Osteocyte (in vitro differentiated cells): ENCODE results near the gene CES5A.

- PRO-cap: no peak
Observed at GRCh38 chr16:53997465-53997784, 289.2 kb downstream of the IRX3 start.

DNA sequence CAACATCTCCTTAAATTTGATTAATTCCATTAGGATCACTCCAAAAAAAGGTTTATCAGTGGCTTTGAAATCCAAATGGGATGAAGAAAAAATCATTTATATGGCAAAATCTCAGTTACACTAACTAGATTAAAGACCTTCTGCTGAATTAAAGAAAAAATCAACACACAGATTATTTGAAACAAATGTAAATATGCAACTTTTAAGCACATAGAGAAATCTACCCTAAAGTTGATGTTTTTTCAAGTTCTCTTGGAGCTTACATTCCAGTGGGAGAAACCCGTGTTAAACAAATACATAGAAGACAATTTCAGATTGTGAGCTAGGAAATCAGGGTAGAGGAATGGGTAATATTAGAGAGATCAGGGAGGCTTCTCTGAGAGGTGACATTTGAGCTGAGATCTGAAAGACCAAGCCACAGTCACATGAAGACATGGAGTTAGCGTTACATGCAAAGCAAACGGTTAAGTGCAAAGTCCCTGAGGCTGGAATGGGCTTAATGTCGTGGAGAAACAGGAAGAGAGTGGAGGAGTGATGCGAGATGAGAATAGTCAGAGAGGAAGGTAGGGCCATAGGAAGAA lies 246.3 kb downstream of the IRX3 start:
- PRO-cap: no peak

DNA sequence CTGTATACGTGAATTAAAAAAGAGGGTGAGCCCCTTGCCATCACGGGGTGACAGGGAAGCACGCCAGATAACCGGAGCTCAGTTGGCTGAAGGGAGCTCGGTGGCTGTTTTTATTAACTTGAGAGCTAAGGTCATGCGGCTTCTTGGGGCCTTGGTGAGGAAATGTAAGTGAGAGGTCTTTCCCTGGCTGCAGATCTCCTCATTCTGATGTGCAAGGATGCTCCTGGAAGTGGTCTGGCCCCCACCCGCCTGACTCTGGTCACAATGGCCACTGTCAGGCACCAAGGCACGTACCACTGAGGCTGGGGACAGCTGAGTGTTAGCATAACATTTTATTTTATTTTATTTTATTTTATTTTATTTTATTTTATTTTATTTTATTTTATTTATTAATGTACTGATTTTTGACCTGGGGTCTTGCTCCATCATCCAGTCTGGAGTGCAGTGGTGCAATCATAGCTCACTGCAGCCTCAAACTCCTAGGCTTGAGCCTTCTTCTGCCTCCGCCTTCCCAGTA lies 221.8 kb downstream of the IRX3 start:
- PRO-cap: no peak

DNA sequence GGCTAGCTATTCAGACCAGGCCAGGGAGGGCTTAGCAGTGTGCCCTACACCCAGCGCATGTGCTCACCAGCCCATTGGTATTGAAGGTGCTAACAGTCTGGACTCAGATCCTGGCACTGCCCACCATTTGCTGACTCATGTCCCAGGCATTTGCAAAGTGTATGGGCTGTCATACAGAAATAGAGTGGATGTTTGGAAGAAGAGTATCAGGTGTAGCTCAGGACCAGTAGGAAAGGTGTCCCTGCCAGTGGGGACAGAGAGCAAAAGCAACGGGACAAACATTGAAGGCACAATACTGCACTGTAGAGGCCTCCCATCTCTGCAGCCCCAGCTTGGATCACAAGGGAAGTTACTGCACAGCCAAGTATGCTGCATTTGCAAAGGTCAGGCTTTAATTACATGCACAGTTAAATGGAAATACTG lies 220.0 kb downstream of the IRX3 start:
- PRO-cap: no peak

- PRO-cap: no peak
Observed at GRCh38 chr16:54077380-54077850, 209.2 kb downstream of the IRX3 start.

DNA sequence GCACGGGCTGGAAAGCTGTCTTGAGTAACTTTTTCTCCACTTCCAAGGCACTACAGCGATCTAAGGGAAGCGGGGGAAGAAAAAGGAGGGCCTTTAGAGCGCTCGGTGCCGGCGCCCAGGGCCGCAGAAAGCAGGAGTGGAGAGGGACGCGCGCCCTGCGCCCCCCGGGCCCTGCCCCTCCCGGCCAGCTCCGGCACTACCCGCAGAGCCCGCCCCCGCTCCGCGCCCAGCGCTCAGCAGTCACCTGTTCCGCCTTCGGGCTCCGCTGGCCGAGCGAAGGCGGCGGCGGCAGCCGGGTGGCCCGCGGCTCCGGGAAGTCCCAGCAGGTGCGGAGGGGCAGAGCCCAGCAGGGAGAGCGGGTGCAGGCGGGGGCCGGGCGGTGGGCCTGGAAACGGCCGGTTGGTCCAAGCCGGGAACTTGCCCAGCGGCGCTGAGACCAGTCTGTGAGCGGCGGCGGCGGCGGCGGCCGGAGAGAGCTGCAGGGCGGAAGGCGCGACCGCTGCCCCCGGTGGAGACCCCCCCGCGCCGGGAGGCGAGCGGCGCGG lies 2.3 kb downstream of the IRX3 start:
- PRO-cap: no peak

DNA sequence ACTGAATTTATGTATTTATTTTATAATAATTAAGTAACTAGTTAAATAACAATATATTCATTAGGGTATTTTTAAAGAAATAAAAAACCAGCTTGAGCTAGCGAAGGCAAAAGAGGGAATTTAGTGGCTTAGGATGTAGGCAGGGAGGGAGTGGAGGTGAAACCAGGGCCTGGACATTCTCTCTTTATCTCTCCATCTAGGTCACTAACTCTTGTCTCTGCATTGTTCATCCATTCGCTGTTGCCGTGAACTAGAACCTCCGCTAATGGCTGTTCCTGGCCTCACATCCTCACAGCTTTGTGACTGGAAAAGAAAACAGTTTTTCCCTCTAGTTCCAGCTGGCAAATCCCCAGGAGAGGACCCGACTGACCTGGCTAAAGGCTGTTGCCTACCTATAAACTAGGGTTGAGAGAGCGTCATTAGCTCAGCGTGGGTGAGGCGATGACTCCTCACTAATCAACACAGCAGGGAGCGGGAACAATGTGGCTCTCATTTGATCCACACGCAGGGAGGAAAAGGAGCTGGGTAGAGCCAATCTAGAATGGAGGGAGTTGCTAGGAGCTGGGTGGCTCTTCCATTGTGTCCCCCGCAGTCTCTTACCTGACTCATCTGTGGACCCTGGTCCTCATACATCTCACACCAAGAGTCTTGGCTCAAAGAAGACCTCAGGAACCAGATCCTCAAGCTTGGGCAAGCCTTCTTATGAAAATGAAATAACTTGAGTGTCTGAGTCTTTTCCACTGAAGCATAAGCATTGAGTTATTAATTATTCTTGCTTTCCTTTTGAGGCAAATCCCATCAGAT lies 282.1 kb upstream of the IRX5 start:
- PRO-cap: no peak

GRCh38 chr16:54922904-54923486 lies 7.7 kb upstream of the IRX5 start:
- PRO-cap: no peak

GRCh38 chr16:54936172-54936467 lies 5.5 kb downstream of the IRX5 start:
- PRO-cap: no peak

DNA sequence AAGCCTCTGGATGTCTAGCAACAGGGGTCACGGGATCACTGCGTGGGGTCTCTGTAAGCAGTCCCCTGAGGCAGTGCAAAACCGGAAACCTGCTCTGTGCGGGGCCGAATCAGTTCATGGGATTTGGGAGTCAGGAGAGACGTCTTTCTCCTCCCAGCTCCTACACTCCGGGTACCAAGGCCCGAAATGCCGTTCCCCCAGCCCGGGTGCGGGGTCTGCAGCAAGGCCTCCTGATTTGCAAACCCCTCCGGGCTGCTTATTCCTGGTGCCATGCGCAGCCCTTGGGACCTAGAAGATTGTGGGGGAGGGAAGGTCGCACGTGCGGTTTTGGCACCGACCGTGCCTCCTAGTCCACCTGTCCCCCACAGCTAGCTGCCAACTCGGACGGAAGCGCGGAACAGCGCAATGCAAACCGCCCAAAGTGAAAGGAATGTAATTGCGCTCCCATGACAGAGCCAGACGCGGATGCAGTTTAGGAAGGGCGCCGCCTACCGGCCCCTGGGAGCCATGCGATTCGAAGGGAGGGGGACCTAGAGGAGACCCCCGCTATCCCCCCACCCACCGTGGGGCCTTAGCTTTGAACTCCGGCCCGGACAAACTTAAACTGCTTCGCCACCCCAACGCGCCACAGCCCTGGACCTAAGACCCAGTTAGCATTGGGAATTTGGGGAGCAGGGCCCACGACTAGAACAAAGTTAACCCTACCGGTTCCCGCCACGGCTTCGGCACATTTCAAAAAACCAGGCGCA lies 6.6 kb downstream of the IRX5 start:
- PRO-cap: no peak

- PRO-cap: no peak
Observed at GRCh38 chr16:54939485-54940145, 8.9 kb downstream of the IRX5 start.

GRCh38 chr16:55496709-55497260 lies 12.1 kb upstream of the LPCAT2 start:
- PRO-cap: no peak

- PRO-cap: no peak
Observed at GRCh38 chr16:55875202-55875601, at the start of gene CES5A. CES5A (minus strand) TSS chr16:55875373.

DNA sequence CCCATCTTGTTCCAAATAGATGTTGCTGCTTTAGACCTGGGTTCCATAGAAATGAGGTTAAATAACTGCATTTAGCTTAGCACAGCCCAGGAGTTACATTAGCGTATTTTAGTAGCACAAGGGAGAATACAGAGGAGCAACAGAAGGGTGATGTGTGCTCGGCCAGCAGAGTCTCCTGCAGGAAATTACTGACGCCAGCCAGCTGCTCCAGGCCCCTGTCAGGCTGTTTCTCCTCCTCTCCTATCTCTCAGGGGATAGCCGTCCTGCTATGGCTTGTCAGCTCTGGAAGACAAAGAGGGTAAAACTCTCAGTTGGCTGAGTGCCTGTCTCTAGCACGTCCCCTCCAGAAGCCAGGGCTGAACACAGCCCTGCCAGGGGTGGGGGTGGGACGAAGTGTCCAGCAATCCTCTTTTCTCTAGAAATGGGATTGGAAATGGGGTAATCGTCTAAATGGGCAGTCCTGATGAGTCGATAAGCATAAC lies 89.2 kb upstream of the GNAO1 start:
- PRO-cap: no peak

GRCh38 chr16:56269185-56270414 lies 78.3 kb downstream of the GNAO1 start:
- PRO-cap: no peak

GRCh38 chr16:56312009-56312484 lies 113.3 kb downstream of the AMFR start:
- PRO-cap: no peak

DNA sequence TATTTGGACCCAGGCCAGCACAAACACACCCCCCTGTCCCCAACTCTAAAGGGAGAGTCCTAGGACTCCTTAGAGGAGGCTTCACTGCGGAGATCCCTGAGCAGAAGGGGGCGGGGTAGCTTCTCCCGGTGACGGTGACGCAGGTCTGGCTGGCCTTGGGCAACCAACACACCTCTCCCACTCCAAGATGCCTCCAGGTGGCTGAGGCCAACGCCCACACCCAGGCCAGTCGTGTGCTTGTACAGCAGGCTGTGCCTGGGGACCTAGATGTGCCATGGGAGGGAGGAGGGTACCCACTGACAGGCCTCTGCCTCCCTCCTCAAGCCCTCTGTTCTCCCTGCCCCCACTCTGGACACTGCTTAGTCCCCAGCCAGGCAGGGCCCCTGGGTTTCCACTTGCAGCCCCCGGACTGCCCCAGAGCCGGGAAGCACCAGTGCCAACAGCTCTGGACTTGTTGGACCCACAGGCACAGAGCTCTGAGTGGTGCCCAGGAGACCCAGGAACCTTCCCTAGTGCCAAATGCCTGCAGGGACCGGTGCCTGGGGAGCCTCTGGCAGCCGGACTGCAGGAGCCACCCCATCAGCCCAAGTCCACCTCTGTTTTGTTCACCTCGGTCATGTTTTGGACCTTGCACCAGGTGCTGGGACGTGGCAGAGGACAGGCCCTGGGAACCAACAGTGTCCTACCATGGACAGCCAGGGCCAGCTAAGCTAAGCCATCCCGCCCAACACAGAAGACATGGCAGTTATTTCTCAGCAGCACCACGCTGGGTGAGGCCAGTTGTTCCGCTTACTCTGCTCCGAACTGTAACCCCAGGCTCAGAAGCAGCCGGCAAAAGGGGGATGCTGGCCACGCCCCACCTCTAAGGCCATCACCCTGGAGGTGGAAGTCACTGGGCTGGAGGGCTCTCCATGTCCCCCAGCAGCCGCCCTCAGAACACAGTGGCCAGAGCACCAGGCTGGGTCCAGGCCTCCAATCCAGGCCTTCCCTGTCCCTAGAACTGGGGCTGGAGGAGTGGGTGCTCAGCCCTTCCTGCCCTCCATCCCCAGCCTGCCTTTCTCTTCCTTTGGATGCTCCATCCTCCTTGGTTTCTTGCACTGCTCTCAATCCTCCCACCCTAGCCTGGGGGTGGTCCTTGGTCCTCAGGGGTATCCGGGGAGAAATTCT lies 79.9 kb downstream of the AMFR start:
- PRO-cap: no peak

- PRO-cap: no peak
Observed at GRCh38 chr16:56422836-56423290, 2.5 kb downstream of the AMFR start.

DNA sequence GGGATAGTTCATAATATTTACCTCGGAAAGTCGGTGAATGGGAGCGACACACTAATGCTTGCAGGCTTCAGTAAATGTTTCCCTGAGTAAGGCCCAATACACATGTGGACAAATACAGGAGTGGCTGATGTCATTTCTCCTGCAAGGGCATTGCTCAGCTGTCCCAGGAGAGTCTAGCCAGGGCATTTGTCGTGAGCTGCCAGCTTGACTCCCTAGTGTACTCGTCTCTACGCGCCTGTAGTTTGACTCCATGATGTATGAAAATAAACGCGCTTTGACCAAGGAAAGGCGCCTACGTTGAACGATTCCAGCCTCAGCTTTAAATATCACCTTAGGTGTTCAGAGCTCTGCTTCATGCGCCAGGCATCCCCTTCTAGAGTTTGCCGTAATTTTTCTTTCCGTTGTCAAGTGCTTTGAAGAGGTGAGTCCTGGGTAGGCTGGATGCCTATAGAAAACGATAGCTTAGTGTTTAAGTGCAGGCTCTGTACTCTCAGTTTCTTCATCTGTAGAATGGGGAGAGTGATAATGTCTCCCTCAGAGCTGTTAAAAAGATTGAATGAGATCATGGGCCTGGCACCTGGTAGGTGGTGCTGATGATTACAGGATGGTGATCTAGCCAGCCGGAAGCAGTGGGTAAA lies 894 bp downstream of the OGFOD1 start:
- PRO-cap: no peak

DNA sequence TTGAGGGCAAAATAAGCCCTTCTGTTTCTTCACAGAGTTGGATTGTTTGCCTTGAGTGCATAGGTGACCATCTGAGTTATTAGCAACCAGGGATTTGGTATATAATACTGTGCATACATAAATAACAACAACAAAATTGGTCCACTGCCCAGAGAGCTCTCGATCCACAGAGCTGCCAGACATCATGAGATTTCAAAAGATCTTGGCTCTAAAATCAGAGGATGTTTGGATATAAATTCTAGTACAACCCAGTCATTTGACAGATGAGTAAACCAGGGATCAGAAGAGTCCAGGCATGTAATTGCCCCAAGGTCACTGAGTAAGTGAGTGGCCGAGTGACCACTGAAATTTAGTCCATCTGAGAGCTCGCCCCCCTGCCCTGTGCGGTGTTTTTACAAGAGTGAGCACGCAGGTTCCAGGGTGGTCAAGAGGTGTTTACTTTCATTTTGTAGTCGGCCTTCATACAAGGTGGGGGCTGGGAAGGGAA lies 1.8 kb upstream of the MT2A start:
- PRO-cap: no peak